ENCODE measurements around the gene CLIC5.

GRCh38 chr6:45530328-45530853 is 152.7 kb upstream of the SUPT3H start:
- RRBS, result no CpG with 5 or more reads among the region's 4 CpGs

DNA sequence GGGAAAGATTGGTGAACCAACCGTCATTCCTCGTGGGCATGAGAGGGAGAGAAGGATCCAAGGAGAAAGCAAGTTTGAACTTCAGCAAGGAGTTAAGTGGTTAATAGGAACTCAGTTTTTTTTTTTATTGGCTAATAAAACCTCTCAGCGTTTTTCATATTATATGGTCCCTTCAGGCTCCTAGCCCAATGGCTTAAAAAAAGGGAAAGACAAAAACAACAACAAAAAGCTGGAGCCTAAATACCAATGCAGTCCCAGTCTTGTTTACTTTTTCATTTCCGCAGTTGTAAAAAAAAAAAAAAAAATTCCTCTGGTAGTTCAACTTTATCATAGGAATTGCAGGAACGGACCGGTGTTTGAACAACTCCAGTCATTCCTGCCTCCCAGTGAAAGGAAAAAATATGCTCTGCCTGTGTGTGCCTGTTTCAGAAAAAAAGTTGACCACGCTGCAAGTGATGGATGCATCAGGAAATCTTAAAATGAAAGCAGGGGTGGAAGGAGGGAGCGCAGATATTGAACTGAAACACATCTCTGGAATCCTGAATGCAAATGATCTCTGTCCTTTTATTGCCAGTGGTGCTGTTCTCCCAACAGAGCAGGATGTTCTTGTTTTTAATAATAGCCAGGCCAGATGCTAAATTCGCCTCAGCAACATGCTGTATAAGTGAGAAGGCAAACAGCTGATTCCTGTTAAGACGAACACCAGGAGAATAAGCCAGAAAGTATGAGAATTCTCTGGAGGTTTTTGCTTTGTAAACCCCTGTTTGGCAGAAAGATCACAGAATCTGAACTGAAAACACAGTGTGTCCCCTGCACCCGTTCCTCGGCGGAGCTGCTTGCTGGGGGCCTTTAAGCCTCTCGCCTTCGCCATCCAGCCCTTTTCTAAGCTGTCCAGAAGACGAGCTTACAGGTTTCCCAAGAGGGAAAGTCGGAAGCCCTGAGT is 178.3 kb upstream of the SUPT3H start:
- RRBS, result no CpG with 5 or more reads among the region's 17 CpGs

DNA sequence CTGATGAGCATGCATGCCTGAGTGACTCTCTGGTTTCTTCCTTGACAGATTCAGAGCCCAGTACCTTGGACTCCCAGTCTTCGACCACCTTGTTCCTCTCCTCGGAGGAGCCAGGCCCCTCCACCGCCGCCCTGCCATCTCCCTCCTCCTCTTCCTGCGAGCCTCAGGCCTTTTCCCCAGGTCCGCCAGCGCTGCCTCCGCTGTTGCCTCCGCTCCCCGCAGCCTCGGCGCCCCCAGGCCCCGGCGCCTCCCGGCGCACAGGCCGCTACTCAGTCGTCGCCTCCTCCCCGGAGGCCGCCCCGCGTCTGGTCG is 285.3 kb upstream of the SUPT3H start:
- RRBS, result 90% methylated on average over 6 of the region's 24 CpGs

DNA sequence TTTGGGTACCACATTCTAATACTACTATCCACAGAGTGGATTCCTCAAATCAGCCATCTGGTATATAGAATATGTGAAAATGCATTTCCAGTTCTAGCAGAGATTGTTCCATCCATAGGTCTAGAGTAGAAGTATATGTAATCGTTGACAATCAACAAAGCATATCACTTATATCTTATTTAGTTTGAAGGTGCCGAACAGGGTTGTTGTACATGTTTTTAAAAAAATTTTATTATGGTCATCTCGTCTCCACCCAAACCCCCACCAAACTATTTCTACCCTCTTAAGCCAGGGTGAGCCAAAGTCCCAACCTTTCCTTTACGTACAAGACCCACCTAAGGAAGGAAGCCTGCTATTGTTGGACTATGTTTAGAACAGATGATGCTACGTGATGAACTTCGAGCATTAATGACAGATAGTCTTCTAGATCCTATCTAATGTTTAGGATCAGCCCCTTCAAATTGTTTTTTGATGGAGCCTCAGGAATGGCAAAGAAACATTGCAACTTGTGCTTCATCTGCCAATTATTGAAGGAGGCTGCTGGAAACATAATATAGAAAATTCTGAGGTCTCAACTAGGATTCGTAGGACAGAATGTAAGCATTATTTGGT is 44.4 kb downstream of the CLIC5 start:
- RRBS, result no CpG with 5 or more reads among the region's 7 CpGs

- RRBS, result no CpG with 5 or more reads among the region's 7 CpGs
Measured at GRCh38 chr6:45982941-45983650, 32.6 kb downstream of the CLIC5 start.

- RRBS, result no CpG with 5 or more reads among the region's 3 CpGs
Measured at GRCh38 chr6:45997700-45998484, 17.8 kb downstream of the CLIC5 start.

GRCh38 chr6:46011743-46012144 is 3.9 kb downstream of the CLIC5 start:
- RRBS, result no CpG with 5 or more reads among the region's 1 CpG

DNA sequence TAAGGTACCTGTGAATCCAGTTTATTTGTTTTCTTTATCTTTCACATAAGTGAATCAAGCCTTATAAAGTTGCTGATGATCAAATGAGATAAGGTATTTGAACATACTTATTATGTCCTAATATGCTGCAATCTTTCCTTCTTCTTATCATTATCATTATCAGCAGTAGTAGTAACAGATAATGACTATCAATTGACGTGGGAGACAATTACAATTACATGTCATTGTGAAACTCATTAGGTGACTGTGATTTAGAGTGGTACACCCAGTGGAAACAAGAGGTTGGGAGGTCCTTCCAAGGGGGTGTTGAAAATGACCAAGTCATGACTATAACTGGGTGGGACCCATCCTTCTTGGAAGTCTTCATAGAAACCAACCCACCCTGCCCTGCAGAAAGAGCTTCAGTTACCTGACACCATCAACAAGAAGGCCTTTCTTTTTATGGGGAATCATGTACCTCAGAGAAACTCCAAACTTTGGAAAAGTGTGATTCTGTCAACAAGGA is 2.8 kb downstream of the CLIC5 start:
- RRBS, result no CpG with 5 or more reads among the region's 1 CpG

DNA sequence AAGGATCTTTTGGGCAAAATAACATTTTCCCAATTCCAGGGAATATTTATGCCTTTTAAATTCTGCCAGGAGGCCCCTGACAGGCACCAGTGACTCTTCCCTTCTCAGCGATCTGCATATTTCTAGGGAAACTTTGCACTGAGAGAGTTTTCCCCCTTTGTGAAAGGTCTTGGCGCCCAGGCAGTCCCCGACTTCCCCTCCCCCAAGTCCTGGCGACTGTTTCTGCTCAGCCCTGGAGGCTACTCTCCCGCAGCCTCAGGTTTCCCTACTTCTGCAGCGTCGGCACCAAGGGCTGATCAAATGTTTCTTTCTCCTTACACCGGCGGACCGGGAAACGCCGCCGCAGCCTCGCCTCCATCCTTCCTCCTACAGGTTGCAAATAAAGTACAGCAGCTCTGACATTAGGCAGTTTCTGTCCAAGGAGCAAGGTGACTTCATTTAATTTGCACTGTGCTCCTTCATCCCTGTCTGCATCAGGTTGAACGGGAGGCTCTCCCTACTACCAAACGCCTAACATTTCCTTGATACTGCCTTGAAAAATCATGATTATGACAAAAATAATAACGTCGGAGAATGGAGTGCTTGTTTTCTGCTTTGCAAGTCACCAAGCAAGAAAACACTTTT is 1.2 kb downstream of the CLIC5 start:
- RRBS, result no CpG with 5 or more reads among the region's 18 CpGs

DNA sequence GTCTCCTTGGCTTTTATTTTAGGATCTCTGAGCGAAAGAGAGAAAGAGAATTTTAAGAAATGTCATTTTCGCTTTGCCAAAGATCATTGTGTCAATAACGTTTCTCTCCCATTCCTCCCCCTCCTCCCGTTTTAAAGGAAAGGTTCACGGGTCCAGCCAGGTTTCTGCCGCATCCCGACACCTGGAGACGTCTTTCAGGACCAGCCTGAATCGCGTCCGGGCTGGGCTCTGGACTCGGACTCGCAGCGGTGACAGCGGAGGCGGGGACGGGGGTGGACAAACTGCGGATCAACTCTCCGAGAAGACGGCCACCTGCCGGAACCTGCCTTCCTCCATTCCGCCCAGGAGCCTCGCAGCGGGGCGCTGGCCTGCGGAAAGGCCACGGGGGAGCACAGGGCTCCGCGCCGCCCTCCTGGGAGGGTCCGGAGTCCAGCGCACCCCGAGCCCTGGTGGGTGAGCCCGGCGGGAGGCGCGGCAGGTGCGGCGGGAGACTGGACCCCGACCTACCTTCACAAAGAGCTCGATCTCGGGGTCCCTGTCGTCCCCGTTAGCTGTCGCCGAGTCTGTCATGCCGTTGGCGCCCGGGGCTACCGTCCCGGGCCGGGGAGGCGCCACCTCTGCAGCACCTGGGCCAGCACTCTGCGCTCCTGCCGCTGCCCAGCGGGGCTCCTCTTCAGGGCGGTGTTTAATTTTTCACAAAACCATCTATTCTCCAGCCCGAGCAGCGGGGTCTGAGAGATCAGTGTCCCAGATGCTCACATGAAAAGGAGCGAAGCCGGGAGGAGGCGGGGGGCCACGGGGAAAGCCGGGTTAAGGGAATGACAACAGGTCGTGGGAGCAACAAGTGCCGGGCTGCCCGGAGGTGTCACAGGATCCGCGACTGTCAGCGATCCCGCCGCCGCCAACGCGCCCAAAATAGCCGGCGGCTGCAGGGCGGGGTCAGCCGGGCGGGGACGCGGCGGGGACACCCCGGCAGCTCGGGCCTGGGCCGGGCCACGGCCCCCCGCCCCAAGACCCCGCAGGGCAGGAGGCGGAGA is at the start of gene CLIC5:
Gene CLIC5 (minus strand): TSS at position 888 of the 1,037 bp plus-strand sequence.
- RRBS, result 3% methylated on average over 23 of the region's 90 CpGs

DNA sequence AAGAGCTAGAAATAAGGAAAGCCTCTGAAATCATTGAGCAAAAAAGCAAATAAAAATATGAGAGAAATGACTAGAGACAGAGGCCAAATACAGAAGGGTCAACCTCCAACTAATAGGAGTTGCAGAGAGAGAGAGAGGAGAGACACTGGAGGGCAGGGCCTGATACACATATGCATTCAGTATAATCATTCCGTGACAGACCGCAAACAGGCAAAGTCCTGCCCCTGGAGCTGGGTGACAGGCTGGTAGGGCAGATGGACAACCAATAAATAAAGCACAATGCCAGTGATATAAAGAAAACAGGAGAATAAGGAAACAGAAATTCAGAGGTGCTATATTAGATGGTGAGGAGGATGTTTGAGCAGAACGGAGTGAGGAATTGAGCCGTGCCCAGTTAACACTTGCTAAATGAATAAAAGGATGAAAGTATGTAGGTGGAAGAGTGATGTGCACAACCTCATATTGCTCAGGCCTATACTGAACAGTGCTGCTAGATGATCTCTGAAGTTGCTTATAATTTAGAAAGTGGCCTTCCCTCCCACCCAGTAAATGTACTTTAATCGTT is 37.5 kb upstream of the CLIC5 start:
- RRBS, result no CpG with 5 or more reads among the region's 5 CpGs

DNA sequence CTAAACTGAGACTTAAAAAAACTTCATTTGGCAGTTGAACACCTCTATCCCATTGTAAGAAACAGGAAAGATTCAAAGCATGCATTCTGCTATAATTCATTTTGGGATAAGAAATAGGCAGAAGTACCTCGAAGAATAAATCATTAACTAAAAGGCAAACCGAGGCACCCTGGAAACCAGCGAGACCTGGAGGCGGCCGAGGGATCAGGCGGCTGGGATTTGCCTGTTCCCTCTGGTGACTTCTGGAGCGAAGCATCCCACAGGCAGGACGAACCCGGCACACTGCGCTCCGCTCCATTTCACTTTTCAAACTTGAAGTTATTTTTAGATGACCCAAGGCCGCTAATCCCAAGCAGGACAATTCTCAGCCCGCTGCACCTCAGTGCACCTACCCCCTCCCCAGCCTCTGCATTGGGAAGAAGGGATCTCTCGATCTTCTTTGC is 920 bp downstream of the RCAN2 start:
- RRBS, result no CpG with 5 or more reads among the region's 14 CpGs

DNA sequence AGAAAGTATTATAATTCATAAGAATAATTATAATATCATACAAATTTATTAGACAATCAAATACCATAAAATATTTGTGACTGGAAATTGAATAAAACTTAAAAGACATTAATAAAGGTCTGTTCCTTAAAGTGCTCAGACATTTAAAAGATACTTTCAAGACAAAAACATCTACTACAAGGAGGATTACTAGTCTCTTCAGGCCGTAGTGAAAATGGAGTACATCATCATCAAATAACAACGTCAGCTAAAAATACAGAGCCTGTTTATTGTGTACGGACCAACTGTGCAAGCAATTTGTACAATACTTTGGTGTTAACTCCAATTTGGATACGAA is 940 bp downstream of the CYP39A1 start:
- RRBS, result no CpG with 5 or more reads among the region's 4 CpGs

- RRBS, result no CpG with 5 or more reads among the region's 7 CpGs
Measured at GRCh38 chr6:46771095-46771612, 22.0 kb upstream of the MEP1A start.

DNA sequence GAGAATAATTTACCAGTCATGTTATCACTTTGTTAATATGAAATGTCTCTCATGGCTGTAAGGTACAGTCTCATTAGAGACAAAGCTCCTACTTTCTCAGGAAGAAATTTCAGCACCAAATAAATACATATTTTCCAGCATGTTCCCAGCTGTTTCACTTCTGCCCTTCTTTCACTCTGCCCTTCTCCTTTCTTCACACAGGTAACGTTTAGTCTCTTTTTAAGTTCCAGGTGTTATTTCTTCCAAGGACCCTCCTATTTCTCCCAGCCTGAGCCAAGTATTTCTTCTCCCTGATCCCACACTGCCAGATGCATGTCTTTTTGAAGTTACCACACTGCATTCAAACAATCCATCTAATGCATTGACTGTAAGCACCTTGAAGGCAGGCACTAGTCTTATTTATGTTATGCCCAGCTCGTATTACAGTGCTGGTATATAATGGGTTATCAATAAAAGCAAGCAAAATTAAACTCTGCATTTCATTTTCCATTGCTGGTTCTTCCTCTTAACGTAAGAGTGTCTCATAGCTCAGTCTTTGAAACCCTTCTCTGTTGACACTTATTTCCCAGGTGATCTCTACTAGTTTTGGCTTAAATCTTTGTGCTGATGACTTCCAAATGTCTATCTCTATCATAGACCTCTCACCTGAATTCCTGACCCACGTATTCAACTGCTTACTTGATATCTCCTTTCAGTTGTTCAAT is 2.4 kb upstream of the ADGRF5 start:
- RRBS, result no CpG with 5 or more reads among the region's 4 CpGs

GRCh38 chr6:46932609-46932912 is 10.8 kb upstream of the ADGRF5 start:
- RRBS, result no CpG with 5 or more reads among the region's 2 CpGs

DNA sequence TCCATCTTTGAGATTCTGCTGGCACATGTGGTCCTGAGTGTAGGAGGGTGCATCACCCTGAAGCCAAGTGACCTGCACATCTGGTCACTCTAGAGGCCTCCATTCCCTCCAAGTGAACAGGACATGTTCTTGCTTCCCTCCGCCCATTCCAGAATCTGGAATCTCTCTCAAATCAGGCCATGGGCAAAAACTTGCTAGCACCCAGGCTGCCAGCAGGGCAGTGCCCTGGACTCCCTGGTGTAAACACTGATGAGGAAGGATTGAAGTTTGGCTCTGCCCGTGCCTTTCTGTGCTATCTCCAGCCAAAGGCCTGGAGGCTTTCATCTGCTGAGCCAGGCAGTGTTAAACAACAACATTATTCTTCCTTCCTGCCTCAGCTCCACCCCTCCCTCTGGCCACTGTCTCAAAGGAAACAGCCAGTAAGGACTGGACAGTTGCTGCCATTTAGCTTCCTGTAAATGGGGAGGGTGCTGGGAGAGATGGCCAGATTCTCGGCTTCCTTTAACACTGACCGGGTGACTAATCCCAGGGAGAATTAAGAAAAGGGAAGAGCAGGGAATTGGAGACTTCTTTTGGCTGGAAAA is 19.4 kb upstream of the ADGRF1 start:
- RRBS, result no CpG with 5 or more reads among the region's 4 CpGs

- RRBS, result no CpG with 5 or more reads among the region's 3 CpGs
Measured at GRCh38 chr6:47307673-47308384, 1.9 kb downstream of the TNFRSF21 start.

GRCh38 chr6:47405368-47405974 is 72.1 kb upstream of the CD2AP start:
- RRBS, result no CpG with 5 or more reads among the region's 5 CpGs

Data from HGPS cell (cell line).